H1 (cell line): ENCODE data around the genes PRR15L, COPZ2, HOXB4, HOXB3 and HOXB13.

DNA sequence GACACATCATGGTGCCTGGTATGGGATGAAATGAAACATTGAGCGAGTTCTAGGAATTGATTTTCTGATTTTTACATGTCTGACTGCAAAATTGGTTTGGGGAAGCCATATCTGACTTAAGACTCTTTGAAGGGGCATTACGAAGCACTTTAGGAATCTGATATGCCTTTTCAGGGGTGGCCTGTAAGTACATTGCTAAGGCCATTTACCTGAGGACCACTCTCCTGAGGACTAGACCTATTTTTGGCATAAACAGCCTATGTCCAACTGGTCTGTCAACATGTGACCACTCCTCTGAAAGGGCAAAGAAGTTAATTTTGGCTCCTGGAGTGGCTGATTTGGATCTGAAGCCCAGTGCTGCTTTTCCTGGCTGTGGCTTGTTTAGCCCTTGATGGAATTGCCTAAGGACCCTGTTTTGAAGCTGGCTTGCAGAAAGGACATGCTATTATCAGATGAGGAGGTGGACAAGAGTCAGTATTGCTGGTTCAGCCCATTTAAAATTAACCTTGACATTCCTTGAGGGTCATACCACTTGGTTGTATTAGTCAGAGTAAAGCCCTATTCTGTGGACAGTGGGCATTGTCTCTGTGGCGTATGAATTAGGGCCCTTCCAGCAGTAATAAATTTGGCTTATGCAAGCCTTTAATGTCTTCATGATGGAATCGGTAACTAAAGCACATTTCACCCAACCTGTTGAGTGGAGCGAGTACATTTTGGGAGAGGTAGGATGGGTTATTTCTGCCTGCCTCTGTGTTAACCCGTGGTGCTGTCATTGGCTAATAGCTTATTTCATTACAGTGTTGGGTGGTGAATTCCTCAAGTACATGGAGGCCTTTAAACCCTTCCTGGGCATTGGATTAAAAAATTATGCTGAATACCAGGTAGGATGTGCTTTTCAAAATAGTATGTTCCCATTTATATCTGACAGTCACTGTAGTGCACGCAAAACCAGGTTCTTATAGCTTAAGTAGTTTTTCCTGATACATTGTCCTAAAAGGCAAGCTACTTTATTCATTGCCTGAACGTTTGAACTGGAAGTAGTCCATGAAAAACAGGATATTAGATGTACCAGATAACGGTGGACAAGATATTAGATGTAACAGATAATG is 18.0 kb upstream of the TBKBP1 start:
- RRBS, result no CpG with 5 or more reads among the region's 9 CpGs
CAGE:
- cytosol, long polyA plus RNA, result start-site peak on the plus strand centred at position 817 of the sequence, 28 bp wide, 180 reads
- long polyA plus RNA, result start-site peak on the plus strand centred at position 815 of the sequence, 31 bp wide, 55 and 110 reads in 2 replicates
- nucleus, long polyA plus RNA, result start-site peak on the plus strand centred at position 828 of the sequence, 52 bp wide, 268 reads

GRCh38 chr17:47701526-47702026 is 7.6 kb downstream of the TBKBP1 start:
- RRBS, result no CpG with 5 or more reads among the region's 6 CpGs
CAGE:
- cytosol, long polyA plus RNA, result no peak
- long polyA plus RNA, result no peak
- nucleus, long polyA plus RNA, result no peak

- RRBS, result no CpG with 5 or more reads among the region's 4 CpGs
CAGE:
- cytosol, long polyA plus RNA, result no peak
- long polyA plus RNA, result no peak
- nucleus, long polyA plus RNA, result no peak
Measured at GRCh38 chr17:47948486-47949066, 7.2 kb downstream of the PNPO start.

DNA sequence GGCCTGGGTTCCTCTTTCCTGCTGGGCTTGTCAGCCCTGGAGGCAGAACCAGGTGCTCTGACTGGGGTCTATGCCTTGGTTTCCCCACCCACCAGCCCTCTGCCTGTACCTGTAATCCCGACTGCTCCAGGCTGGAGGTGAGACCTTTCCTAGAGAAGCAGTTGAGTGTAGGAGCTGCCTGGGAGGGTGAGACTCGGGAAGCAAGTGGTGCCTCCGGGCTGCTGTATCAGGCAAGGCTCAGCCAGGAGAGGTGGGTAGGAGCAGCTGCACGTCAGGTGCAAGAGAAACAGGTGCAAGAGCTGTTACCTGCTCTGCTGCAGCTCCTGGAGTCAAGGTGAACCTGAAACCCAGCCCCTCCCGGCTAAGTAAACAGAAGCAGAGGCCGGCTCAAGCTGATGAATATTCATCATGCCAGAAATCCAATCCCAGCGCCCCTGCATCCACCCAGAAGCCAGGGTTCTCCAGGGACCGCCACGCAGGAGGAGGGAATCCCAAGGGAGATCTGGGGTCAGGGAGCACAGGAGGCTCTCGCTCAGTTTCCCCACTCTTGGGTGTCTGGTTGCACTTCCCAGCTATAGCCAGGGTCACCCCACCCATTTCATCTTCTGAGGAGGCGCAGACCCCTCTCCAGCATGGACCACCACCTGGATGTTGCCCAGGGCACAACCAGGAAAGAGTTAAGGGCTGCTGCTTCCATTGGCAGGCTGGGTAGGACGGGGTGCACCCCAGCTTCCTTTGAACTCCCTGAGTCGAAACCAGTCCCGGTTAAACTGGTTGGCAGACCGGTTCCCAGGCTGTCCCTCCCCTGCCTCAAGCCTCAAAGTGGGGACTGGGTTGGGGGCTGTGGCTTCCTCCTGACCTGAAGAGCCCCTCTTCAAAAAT is at the start of gene PRR15L:
TSS of gene PRR15L (minus strand) at position 336 of the 882 bp plus-strand sequence.
- RRBS, result no CpG with 5 or more reads among the region's 15 CpGs
CAGE:
- cytosol, long polyA plus RNA, result start-site peak on the minus strand centred at position 325 of the sequence, 49 bp wide, 24 reads
- long polyA plus RNA, result start-site peak on the minus strand centred at position 321 of the sequence, 58 bp wide, 28 and 37 reads in 2 replicates
- nucleus, long polyA plus RNA, result start-site peak on the minus strand centred at position 315 of the sequence, 46 bp wide, 25 reads

DNA sequence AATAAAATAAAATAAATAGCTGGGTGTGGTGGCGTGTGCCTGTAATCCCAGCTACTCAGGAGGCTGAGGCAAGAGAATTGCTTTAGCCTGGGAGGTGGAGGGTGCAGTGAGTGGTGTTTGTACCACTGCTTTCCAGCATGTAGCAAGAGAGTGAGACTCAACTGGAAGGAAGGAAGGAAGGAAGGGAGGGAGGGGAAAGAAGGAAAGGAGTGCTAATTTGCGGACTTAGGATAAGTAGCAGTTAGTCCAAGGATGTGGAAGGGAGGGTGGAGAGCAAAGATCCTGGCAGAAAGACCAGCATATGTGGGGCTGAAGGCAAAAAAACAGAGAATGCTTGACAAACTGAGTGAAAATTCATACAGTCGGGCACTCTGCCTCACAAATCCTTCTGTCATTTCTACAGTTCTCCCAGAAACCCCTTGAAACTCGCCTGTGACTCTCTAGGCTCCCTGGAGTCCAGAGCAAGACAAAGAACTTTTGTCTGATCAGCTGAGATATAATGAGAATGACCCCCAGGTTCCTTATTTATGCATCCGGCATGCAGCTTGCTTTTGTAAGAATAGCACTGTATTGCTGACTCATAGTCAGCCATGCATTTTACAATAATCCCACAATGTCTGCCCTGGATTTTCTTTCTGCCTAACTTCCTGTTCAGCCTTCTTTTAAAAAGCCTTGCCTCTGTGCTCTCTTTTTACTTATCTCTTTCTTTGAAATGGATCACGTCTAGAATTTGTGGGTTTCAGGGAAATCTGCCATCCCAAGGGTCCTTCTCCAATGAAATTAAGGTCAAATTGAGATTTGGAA is 31.5 kb downstream of the CDK5RAP3 start:
- RRBS, result no CpG with 5 or more reads among the region's 6 CpGs
CAGE:
- cytosol, long polyA plus RNA, result no peak
- long polyA plus RNA, result no peak
- nucleus, long polyA plus RNA, result no peak

- RRBS, result 12% methylated on average over 4 of the region's 53 CpGs
CAGE:
- cytosol, long polyA plus RNA, result no peak
- long polyA plus RNA, result no peak
- nucleus, long polyA plus RNA, result no peak
Measured at GRCh38 chr17:48011770-48012687, 25.6 kb downstream of the COPZ2 start.

GRCh38 chr17:48037077-48038000 is at the start of gene COPZ2:
COPZ2 (minus strand) TSS chr17:48037797.
- RRBS, result 6% methylated on average over 28 of the region's 86 CpGs
CAGE:
- cytosol, long polyA plus RNA, result no peak
- long polyA plus RNA, result no peak
- nucleus, long polyA plus RNA, result no peak

GRCh38 chr17:48160273-48161243 is 53.0 kb downstream of the SNX11 start:
- RRBS, result no CpG with 5 or more reads among the region's 5 CpGs
CAGE:
- cytosol, long polyA plus RNA, result no peak
- long polyA plus RNA, result no peak
- nucleus, long polyA plus RNA, result no peak

GRCh38 chr17:48265552-48266271 is 158.1 kb downstream of the SNX11 start:
- RRBS, result no CpG with 5 or more reads among the region's 3 CpGs
CAGE:
- cytosol, long polyA plus RNA, result no peak
- long polyA plus RNA, result no peak
- nucleus, long polyA plus RNA, result no peak

- RRBS, result 6% methylated on average over 24 of the region's 51 CpGs
CAGE:
- cytosol, long polyA plus RNA, result no peak
- long polyA plus RNA, result no peak
- nucleus, long polyA plus RNA, result no peak
Measured at GRCh38 chr17:48492481-48493195, 38.2 kb downstream of the HOXB1 start.

GRCh38 chr17:48546911-48547628 is 2.2 kb upstream of the HOXB2 start:
- RRBS, result no CpG with 5 or more reads among the region's 9 CpGs
CAGE:
- cytosol, long polyA plus RNA, result no peak
- long polyA plus RNA, result no peak
- nucleus, long polyA plus RNA, result no peak

- RRBS, result 5% methylated on average over 13 of the region's 43 CpGs
CAGE:
- cytosol, long polyA plus RNA, result no peak
- long polyA plus RNA, result no peak
- nucleus, long polyA plus RNA, result no peak
Measured at GRCh38 chr17:48576384-48577207, 1.6 kb downstream of the HOXB4 start.

DNA sequence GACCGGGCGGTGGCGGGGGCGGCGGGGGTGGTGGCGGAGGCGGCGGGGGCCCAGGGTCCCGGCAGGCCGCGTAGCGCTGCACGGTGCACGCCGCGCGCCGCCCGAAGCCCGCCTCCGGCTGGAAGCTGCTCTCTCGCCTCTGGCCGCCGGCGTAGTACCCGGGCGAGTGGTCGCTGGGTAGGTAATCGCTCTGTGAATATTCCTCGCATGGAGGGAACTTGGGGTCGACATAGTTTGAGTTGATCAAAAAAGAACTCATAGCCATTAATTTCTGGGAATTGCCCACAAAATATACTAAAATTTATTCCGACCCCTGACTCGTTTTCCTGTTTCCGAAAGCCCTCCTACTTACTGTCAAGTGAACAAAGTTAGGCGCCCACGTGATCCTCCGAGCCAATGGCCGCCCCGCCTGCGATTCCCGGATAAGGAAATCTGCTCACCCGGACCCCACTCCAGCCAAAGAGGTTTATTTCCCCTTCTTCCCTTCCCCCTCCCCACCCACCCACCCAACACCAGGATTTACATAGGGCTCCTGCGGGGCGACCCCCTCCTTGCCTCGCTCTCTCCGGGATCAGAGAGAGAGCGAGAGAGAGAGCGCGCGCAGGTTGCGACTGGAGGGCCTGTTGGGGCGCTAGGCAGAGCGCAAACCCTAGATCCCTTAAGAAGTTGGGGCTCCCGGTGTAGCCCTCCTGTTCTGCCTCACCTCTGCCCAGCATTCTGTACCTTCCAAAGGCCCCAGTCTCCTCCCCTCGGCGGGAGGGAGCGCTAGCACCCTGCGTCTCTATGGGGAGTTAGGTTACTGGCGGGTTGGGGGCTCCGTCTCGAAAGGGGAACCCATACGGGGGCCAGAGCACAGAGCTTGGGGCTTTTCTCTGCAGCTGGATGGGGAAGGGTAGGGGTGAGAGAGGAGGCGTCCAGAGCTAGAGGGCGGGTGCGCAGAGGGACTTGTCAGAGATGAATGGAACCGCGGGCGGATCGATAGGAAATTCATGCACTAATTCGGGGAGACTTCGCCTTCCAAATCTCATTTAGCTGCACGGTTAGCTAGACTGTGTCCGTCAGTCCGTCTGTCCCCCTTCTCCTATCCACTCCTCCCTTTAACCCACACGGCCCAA is at the start of gene HOXB4:
TSS of gene HOXB4 (minus strand) at position 296 of the 1,115 bp plus-strand sequence.
- RRBS, result 1% methylated on average over 26 of the region's 75 CpGs
CAGE:
- cytosol, long polyA plus RNA, result no peak
- long polyA plus RNA, result no peak
- nucleus, long polyA plus RNA, result no peak

DNA sequence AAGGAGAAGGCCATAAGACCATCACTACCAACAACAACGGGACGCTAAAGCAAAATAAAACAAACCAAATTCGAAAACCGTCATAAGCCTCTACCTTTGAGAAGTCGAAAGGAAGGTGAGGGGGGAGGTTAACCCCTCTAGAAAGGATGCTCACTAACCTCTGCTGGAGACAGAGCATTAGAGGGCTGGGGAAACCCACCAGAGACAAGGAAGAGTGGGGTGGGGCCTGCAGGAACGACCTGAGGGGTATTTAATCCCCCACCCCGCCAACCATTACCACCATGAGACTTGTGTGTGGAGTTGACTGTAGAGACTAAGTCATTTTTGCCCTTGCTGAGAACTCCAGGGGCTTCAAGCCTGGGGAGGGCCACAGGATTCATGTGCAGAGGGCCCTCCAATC is 3.3 kb downstream of the HOXB3 start:
- RRBS, result no CpG with 5 or more reads among the region's 7 CpGs
CAGE:
- cytosol, long polyA plus RNA, result no peak
- long polyA plus RNA, result no peak
- nucleus, long polyA plus RNA, result no peak

GRCh38 chr17:48589974-48590798 is at the start of gene HOXB3:
HOXB3 (minus strand) TSS chr17:48590241.
- RRBS, result no CpG with 5 or more reads among the region's 20 CpGs
CAGE:
- cytosol, long polyA plus RNA, result no peak
- long polyA plus RNA, result no peak
- nucleus, long polyA plus RNA, result no peak

DNA sequence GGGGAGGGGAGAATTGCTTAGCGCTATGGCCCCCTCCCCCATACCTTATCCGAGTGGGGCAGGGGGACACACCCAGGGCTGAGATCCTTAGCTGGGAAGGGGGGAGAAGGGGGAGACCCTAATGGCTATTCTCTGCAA is 924 bp downstream of the HOXB7 start:
- RRBS, result no CpG with 5 or more reads among the region's 2 CpGs
CAGE:
- cytosol, long polyA plus RNA, result no peak
- long polyA plus RNA, result no peak
- nucleus, long polyA plus RNA, result no peak

- RRBS, result 16% methylated on average over 11 of the region's 36 CpGs
CAGE:
- cytosol, long polyA plus RNA, result no peak
- long polyA plus RNA, result no peak
- nucleus, long polyA plus RNA, result no peak
Measured at GRCh38 chr17:48621435-48622006, 4.6 kb downstream of the HOXB9 start.

DNA sequence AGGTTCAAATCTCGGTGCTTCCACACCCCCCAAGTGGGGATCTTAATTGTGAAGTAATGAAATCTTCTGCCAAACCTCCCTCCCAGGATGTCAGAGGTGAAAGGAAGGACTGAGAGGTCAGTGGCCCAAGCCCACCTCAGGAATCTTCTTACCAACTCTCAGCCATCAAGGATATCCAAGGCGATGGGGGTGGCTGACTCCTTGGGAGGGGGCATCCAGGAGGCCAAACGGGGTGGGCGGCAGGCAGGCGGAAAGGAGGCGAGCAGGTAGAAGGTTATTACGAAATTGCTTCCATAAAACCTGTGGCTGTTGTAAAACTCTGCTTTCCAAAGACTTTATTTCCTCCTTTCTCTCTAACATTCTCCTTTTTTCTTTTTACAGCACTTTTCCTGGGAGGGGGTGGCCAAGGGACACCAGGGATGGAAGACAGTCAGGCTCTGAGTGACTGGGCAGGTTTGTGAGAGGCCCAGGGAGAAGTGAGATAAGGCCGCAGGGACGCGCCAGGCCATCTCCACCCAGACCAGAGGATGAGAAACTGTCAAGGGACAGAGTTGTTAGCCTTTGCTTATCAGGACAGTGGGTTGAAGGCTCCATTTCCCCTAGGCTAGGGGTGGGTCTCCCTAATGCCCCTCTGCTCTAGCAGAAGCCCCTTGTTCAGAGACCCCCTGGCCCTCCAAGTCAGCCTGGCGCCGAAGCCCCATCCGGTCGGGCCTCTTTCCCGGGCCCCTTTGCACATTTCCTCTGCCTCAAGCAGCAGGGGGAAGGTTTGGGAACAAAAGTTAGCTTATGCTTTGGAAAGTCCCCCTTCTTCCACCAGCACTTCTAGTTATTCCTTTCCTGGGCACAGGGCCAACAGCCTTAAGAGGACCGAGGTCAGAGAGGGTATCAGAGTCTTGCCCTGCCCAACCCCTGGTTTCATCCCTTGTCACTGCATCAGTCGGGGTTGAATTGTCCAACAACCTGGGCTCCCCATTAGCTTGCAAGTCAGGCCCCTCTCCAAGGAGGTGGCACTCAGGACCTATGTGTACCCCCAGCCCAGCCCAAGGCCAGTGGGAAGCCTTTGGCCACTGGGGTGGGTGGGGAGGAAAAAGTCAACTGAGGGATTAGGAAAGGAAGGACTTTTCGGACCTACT is 5.0 kb upstream of the HOXB9 start:
- RRBS, result no CpG with 5 or more reads among the region's 18 CpGs
CAGE:
- cytosol, long polyA plus RNA, result no peak
- long polyA plus RNA, result no peak
- nucleus, long polyA plus RNA, result no peak

DNA sequence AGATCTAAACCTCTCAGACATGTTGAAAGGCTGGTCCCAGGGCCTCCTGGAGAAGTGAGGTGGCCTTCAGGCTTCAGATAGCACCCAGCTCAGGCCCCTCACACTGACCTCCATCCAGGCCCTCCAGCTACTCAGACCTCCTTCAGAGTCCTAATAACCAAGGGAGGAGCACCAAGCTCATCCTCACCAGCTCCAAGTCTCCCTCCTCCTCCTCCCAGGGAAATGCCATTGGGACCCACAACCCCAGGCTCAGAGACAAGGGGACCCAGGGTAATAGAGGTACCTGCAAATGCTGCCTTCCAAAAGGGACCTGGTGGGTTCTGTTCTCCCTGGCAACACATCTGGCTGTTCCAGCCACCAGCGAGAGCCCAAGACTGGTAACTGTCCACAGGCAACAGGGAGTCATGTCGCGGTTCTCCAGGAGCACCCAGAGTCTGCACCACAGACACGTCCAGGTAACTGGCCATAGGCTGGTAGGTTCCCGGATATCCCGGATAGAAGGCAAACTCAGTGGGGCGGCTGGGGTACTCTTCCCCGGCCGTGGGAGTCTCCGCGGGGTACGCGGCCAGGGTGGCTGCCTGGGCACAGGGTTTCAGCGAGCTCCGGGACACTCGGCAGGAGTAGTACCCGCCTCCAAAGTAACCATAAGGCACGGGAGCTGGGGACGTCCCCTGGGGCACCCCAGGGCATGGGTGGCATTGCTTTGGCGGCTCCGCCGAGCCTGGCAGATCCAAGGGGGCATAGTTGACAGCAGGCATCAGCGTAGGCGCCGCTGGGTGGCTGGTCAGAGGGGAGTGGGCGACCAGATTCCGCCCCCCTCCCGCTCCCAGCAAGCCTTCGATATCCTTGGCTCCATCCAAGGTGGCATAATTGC is 603 bp downstream of the HOXB13 start:
- RRBS, result 25% methylated on average over 8 of the region's 29 CpGs
CAGE:
- cytosol, long polyA plus RNA, result no peak
- long polyA plus RNA, result no peak
- nucleus, long polyA plus RNA, result no peak

DNA sequence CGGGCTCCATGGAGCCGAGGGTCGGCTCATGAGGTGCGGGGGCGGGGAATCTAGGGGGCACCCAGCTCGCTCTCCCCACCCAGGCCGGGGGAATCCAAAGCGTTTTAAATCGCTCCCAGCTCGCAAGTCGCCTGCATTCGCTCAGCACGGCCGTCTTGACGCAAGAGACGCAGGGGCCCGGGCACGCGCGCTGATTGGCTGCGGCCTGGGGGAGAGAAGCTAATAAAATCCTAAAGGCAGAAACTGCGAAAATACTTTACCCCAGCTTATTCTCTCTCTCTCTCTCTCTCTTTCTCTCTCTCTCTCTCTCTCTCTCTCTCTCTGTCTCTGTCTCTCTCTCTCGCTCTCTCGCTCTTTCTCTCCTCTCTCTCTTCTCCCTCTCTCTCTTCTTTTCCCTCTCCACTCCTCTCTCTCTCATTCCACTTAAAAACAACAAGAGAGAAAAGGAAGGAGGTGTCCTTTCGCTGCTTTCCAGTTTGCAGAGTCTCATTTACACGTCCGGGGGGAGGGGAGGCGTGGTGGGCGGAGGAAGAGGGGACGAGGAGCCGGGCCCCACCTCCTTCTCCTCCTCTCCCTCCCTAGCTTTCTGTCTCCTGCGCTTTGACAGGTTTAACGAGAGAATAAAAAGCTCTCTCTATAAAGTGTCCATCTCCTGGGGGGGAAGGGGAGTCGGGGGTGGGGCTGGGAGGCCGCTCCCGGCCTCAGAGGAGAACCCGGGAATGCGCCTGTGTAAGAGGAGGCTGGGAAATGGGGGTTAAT is at the start of gene HOXB13:
TSS of gene HOXB13 (minus strand) at position 167 of the 759 bp plus-strand sequence.
- RRBS, result 4% methylated on average over 19 of the region's 38 CpGs
CAGE:
- cytosol, long polyA plus RNA, result no peak
- long polyA plus RNA, result no peak
- nucleus, long polyA plus RNA, result no peak